Stomach (tissue), 7 donors: ENCODE measurements around the genes KIF2A, RNF180, ADAMTS6, NLN and MAST4.

- PRO-cap: no peak
- RAMPAGE, long total RNA, 5 experiments: start-site peak on the plus strand in 2 of 5 experiments, at chr5:61359060-61359163 at its widest, 6 to 22 reads per replicate
- RRBS: no CpG with 5 or more reads among the region's 3 CpGs
Observed at GRCh38 chr5:61358559-61359256, 26.6 kb downstream of the ZSWIM6 start.

DNA sequence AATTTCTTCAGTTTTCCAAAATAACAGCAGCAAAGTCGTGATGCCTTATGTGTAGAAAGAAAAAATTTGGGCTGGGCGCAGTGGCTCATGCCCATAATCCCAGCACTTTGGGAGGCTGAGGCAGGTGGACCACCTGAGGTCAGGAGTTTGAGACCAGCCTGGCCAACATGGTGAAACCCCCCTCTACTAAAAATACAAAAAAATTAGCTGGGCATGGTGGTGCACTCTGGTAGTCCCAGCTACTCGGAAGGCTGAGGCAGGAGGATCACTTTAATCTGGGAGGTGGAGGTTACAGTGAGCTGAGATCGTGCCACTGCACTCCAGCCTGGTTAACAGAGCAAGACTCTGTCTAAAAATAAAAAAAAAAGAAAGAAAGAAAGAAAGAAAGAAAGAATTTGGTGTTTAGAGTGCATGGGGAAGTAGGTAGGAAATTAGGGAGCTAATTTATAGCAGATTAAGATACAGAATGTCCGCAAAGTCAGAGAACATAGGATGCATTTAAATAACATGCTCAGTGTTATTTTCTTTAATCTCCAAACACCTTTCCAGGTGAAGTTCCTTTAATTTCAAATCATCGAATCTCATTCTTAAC lies 50.5 kb downstream of the ZSWIM6 start:
- PRO-cap: no peak
- RAMPAGE, long total RNA, 5 experiments: start-site peak on the plus strand in 3 of 5 experiments, centred at positions 234 to 278 of the sequence, 9 to 25 reads per replicate
- RRBS: no CpG with 5 or more reads among the region's 6 CpGs

- PRO-cap: no peak
- RAMPAGE, long total RNA, 5 experiments: no peak in any of the 5 experiments
- RRBS: no CpG with 5 or more reads among the region's 2 CpGs
Observed at GRCh38 chr5:61626966-61627187, 294.8 kb downstream of the ZSWIM6 start.

- PRO-cap: no peak
- RAMPAGE, long total RNA, 5 experiments: no peak in any of the 5 experiments
- RRBS: no CpG with 5 or more reads among the region's 4 CpGs
Observed at GRCh38 chr5:61790626-61791206, 458.7 kb downstream of the ZSWIM6 start.

- PRO-cap: bidirectional peak, plus-strand start at chr5:62306251, minus-strand start at chr5:62305971; unidirectional peak, plus-strand start at chr5:62306501
- RAMPAGE, long total RNA, 5 experiments: start-site peak on the plus strand in 5 of 5 experiments, at chr5:62306434-62306506 at its widest, 60 to 502 reads per replicate
- RRBS: 2% methylated on average over 71 of the region's 122 CpGs
Observed at GRCh38 chr5:62305723-62306788, at the start of gene KIF2A. TSS of gene KIF2A (plus strand) at chr5:62306206.

DNA sequence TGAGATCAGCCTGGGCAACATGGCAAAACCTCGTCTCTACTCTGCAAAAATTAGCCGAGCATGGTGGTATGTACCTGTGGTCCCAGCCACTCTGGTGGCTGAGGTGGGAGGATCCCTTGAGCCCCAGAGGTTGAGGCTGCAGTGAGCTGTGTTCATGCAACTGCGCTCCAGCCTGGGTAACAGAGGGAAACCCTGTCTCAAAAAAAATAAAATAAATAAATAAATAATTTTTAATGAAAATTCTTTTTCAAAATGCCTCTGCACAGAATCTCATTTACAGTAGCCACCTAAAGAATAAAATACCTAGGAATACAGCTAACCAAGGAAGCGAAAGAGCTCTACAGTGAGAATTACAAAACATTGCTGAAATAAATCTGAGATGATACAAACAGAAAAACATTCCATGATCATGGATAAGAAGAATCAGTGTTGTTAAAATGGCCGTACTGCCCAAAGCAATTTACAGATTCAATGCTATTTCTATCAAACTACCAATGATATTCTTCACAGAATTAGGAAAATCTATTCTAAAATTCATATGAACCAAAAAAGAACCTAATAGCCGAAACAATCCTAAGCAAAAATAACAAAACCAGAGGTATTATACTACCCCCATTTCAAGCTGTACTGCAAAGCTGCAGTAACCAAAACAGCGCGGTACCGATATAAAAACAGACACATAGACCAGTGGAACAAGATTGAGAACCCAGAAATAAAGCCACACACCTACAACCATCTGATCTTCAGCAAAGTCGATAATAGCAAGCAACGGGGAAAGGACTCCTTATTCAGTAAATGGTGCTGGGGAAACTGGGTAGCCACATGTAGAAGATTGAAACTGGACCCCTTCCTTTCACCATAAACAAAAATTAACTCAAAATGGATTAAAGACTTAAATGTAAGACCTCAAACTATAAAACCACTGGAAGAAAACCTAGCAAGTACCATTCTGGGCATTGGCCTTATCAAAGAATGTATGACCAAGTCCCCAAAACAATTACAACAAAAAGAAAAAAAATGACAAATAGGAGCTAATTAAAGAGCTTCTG lies 18.2 kb downstream of the KIF2A start:
- PRO-cap: no peak
- RAMPAGE, long total RNA, 5 experiments: start-site peak on the plus strand in 1 of 5 experiments, centred at position 560 of the sequence, 9 reads per replicate
- RRBS: no CpG with 5 or more reads among the region's 11 CpGs

DNA sequence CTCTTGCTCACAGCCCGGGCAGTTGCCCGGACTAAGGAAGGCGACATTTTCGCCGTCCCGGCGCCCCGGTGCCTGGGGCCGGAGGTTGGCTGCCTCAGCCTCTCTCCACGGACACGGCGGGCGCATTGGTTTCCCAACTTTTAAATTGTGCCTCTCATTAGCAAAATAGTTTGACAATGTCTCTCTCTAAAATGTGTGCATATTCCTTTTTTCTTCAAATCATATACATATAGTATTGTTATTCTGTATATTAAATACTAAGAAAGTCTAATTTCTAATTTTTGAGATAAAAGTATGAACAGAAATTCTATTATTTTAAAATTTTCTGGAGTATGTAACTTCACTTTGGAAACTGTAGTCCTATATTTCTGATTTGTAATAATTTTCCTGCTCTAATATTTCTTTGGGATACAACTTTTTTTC lies 198.6 kb downstream of the LRRC70 start:
- PRO-cap: no peak
- RAMPAGE, long total RNA, 5 experiments: no peak in any of the 5 experiments
- RRBS: no CpG with 5 or more reads among the region's 13 CpGs

DNA sequence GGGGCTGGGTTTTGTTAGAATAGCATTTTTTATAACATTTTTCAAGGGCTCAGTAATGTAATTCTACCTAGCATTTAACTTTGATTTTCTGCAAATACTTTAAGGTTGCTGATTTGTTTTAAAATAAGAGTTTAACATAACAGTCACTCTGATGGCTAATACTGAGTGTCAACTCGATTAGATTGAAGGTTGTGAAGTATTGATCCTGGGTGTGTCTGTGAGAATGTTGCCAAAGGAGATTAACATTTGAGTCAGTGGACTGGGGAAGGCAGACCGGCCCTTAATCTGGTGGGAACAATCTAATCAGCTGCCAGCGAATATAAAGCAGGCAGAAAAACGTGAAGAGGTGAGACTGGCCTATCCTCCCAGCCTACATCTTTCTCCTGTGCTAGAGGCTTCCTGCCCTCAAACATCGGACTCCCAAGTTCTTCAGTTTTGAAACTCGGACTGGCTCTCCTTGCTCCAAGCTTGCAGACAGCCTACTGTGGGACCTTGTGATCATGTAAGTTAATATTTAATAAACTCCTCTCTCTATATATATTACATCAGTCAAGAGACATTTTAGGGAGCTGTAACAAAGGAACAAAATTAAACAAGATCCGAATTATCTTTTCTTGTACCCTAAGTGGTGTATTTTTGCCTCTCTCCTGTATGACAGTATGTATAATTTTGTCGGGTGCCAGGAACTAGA lies 576.0 kb downstream of the LRRC70 start:
- PRO-cap: no peak
- RAMPAGE, long total RNA, 5 experiments: no peak in any of the 5 experiments
- RRBS: no CpG with 5 or more reads among the region's 8 CpGs

- PRO-cap: unidirectional peak, plus-strand start at chr5:64165707; bidirectional peak, plus-strand start at chr5:64165882, minus-strand start at chr5:64165869
- RAMPAGE, long total RNA, 5 experiments: start-site peak on the plus strand in 3 of 5 experiments, at chr5:64165818-64165930 at its widest, 28 to 149 reads per replicate
- RRBS: 4% methylated on average over 51 of the region's 104 CpGs
Observed at GRCh38 chr5:64165037-64166306, at the start of gene RNF180. TSS of gene RNF180 (plus strand) at chr5:64165843.

GRCh38 chr5:64213285-64213975 lies 47.8 kb downstream of the RNF180 start:
- PRO-cap: no peak
- RAMPAGE, long total RNA, 5 experiments: start-site peak on the plus strand in 1 of 5 experiments, at chr5:64213671-64214030 at its widest, 8 reads per replicate
- RRBS: no CpG with 5 or more reads among the region's 6 CpGs

DNA sequence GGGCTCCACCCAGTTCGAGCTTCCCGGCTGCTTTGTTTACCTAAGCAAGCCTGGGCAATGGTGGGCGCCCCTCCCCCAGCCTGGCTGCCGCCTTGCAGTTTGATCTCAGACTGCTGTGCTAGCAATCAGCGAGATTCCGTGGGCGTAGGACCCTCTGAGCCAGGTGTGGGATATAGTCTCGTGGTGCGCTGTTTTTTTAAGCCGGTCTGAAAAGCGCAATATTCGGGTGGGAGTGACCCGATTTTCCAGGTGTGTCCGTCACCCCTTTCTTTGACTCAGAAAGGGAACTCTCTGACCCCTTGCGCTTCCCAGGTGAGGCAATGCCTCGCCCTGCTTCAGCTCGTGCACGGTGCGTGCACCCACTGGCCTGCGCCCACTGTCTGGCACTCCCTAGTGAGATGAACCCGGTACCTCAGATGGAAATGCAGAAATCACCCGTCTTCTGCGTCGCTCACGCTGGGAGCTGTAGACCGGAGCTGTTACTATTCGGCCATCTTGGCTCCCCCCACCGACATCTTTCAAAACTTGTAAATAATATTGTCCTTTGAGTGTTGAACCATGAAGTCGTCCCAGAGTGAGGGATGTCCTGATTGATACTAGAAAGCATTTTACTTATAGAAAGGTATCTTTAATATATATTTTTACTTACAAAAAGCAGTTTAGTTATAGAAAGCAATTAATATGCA lies 24.4 kb downstream of the SHISAL2B start:
- PRO-cap: no peak
- RAMPAGE, long total RNA, 5 experiments: no peak in any of the 5 experiments
- RRBS: no CpG with 5 or more reads among the region's 29 CpGs

- PRO-cap: no peak
- RAMPAGE, long total RNA, 5 experiments: no peak in any of the 5 experiments
- RRBS: no CpG with 5 or more reads among the region's 10 CpGs
Observed at GRCh38 chr5:64767928-64768314, 570 bp downstream of the SREK1IP1 start.

DNA sequence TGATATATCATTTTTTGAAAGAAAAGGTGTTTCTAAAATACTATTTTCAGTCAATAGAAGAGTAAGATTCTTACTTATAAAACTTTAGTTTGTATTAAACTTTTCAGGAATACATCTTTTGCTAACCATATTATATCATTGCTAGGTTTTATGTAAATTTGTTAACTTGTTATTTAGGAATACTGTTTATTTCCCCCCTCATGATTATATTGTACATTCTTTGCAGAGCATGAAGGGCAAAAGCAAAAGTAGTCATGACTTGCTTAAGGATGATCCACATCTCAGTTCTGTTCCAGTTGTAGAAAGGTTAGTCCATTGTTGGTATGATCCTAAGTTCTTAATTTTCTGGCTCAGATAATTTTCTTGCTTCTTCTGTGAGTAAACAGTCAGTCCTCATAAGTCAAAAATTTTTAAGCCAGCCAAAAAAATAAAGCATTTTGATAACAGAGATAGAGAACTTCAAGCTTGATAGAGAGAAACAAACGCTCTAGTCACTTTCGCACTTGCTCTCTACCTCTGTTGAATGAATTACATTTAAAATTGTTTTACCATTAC lies 31.4 kb downstream of the CWC27 start:
- PRO-cap: no peak
- RAMPAGE, long total RNA, 5 experiments: start-site peak on the plus strand in 1 of 5 experiments, centred at position 222 of the sequence, 12 reads per replicate
- RRBS: no CpG with 5 or more reads among the region's 2 CpGs

- PRO-cap: bidirectional peak, plus-strand start at chr5:65481927, minus-strand start at chr5:65481872
- RAMPAGE, long total RNA, 5 experiments: start-site peak on the minus strand in 4 of 5 experiments, at chr5:65481343-65481965 at its widest, 12 to 91 reads per replicate
- RRBS: no CpG with 5 or more reads among the region's 16 CpGs
Observed at GRCh38 chr5:65481342-65482221, at the start of gene ADAMTS6. TSS of gene ADAMTS6 (minus strand) at chr5:65481920.

DNA sequence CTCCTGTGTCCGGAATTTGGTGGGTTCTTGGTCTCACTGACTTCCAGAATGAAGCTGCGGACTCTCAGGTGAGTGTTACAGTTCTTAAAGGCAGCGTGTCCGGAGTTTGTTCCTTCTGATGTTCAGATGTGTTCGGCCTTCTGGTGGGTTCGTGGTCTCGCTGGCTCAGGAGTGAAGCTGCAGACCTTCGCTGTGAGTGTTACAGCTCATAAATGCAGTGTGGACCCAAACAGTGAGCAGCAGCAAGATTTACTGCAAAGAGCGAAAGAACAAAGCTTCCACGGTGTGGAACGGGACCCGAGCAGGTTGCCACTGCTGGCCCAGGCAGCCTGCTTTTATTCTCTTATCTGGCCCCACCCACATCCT lies 3.0 kb upstream of the ADAMTS6 start:
- PRO-cap: no peak
- RAMPAGE, long total RNA, 5 experiments: no peak in any of the 5 experiments
- RRBS: no CpG with 5 or more reads among the region's 12 CpGs

GRCh38 chr5:65721952-65722509 lies at the start of gene NLN:
TSS of gene NLN (plus strand) at chr5:65722205.
- PRO-cap: bidirectional peak, plus-strand start at chr5:65722247, minus-strand start at chr5:65722109
- RAMPAGE, long total RNA, 5 experiments: start-site peak on the minus strand in 3 of 5 experiments, at chr5:65722083-65722136 at its widest, 34 to 66 reads per replicate
- RRBS: 1% methylated on average over 51 of the region's 67 CpGs

DNA sequence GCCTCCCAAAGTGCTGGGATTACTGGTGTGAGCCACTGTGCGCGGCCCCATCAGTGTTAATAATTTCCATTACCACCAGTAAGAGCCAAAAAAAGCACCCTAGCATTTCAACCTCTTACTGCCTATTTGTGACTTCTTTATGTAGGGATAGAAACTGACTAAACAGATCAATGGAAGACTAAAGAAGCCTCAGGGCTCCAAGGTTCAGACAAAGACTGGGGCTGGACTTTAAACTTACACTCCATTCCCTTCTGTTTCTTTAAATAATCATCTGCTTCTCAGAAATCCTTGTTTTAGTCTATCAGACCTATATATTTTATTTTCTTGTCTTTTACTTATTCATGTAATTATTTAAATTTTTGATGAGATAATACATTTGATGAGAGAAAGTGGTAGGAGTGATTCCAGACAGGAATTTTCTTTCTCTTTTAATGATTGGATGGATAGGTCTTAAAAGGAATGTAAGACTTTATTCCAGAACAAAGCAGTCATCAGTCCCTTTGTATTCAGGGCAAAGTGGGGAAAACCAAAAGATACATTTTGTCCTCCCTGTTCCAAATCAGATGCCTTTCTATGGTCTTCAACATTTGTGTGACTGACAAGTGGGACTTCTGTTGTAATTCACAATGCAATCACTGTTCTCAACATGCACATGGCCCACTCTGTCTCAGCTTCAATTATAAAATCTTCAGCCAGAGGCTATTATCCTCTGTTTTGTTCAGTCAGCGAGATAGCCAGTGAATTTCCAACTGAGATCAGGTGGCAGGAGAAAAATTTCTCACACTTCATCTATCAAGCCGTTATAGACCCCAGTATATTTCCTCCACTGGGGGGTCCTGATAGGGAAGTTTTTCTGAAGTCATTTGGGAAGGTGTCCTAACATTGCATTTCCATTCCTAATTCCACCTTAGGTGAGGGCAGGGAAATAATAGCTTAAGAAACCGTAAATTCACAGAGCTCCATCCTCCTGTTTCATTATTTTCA lies 95.6 kb upstream of the ERBIN start:
- PRO-cap: no peak
- RAMPAGE, long total RNA, 5 experiments: no peak in any of the 5 experiments
- RRBS: no CpG with 5 or more reads among the region's 5 CpGs

GRCh38 chr5:65967092-65967550 lies 40.7 kb downstream of the ERBIN start:
- PRO-cap: no peak
- RAMPAGE, long total RNA, 5 experiments: no peak in any of the 5 experiments
- RRBS: no CpG with 5 or more reads among the region's 3 CpGs

GRCh38 chr5:65975194-65976024 lies 49.0 kb downstream of the ERBIN start:
- PRO-cap: no peak
- RAMPAGE, long total RNA, 5 experiments: no peak in any of the 5 experiments
- RRBS: no CpG with 5 or more reads among the region's 11 CpGs

- PRO-cap: unidirectional peak, plus-strand start at chr5:66596416
- RAMPAGE, long total RNA, 5 experiments: start-site peak on the plus strand in 2 of 5 experiments, at chr5:66596360-66596562 at its widest, 17 to 34 reads per replicate
- RRBS: 2% methylated on average over 58 of the region's 97 CpGs
Observed at GRCh38 chr5:66595859-66596871, at the start of gene MAST4. TSS of gene MAST4 (plus strand) at chr5:66596393.